Temporal lobe (tissue), 2 donors: Measurements from ENCODE around the genes CDK2AP2 and GAL.

GRCh38 chr11:67418225-67419561 lies 3.2 kb downstream of the CARNS1 start:
- RAMPAGE, long total RNA = no peak

- RAMPAGE, long total RNA = no peak
These were observed at the start of gene CDK2AP2 for GRCh38 chr11:67507156-67508306. Gene CDK2AP2, minus strand, starts transcription at chr11:67508162.

- RAMPAGE, long total RNA = no peak
These were observed 4.3 kb downstream of the NDUFV1 start for GRCh38 chr11:67610883-67611644.

GRCh38 chr11:67711152-67711598 lies 36.8 kb upstream of the ALDH3B2 start:
- RAMPAGE, long total RNA = no peak

DNA sequence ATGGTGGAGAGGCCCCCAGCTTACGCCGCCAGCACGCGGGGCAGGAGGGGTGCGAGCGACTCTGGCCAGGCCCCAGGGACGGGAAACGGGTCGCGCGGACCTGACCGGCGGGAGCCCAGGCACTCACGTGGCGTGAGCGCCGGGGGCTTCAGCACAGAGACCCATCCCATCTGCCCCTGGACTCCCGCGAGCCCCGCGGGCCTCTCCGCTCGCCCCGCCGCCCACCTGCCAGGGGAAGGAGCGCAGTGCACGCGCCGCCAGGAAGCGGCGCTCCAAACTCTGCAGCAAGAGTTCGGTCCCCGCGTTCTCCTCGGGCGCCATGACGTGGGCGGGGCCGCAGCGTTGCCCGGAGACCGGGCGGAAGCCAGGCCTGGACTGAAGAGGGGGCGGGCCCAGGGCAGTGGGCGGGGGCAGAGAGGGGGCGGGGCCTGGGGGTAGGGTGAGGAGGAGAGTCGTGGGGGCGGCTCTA lies 130.6 kb upstream of the ALDH3B2 start:
- RAMPAGE, long total RNA = no peak

DNA sequence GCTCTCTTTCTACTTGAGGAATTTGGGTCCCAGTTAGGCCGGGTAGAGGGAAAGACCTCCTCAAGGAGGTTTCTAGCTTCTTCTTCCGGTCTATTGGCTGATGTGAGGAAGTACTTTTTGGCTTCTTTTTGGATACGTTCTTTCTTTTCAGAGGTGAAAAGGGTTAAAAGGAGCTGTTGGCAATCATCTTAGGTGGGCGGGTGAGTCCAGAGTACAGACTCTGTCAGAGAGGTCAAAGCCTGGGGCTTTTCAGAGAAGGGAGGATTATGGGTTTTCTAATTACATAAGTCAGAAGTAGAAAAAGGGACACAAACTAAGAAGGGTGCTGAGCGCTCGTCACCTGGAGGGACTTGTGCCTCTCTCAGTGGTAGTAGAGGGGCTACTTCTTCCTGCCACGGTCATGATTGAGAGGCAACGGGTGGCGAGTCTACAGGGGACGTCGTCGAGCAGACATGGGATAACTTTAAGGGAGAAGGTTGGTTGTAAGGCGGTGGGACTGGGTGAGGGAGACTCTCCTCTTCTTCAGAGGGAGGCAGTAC lies 117.6 kb downstream of the UNC93B1 start:
- RAMPAGE, long total RNA = no peak

- RAMPAGE, long total RNA = no peak
These were observed 83.3 kb downstream of the UNC93B1 start for GRCh38 chr11:67920602-67920964.

GRCh38 chr11:67997374-67998057 lies 6.4 kb downstream of the UNC93B1 start:
- RAMPAGE, long total RNA = no peak

DNA sequence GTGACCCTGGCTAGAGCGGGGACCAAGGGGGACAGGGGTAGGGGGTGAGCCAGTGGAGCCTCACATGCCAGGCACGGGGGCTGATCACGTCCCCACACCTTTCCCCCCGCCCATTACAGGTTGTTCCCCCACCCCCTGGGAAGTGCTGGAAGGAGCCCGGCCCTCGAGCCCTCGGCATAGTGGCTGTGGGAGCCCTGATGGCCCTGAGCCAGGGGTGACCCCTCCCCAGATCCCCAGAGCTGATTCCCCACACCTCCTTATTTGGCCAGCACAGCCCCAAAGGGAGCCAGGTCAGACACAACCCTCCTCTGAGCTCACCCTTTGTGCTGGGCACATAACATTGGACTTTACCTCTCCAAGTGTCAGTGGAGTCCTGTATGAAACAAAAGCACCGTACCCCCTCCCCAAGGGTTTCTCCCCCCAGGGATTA lies 863 bp downstream of the TCIRG1 start:
- RAMPAGE, long total RNA = no peak

DNA sequence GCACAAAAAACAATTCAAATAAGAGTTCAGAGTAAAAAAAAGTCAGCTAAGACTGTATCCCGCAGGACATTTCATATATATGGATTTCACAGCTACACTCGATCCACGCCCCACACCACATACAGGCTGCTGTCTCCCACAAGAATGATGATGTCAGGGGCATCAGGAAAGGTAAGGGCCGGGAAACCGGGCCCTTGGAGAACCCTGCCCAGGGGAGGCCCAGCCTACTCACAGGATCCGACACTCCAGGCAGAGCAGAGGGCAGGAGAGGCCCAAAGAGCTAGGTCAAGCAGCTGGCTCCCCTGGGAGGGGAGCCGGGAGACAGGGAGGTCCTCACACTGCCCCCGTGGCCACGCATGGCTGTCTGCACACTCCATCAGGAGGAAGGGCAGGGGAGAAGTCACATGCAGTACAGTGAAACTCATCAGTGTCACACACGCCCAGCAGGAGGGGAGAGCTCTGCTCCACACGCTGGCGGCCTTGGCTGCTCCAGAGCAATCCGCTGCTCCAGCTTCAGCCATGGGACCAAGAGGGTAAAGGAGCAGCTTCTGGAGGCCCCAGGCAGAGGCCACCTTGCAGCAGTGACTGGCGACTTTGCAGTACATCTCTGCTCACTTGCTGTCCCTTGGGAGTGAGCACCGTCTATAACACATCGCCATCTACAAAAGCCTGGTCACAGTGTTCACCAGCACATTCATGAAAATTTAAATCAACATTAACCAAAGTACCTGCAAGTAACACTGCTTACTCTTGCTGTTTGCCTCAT lies 14.3 kb downstream of the TCIRG1 start:
- RAMPAGE, long total RNA = no peak

GRCh38 chr11:68342317-68343352 lies 30.2 kb downstream of the LRP5 start:
- RAMPAGE, long total RNA = no peak

GRCh38 chr11:68411491-68412190 lies 48.9 kb upstream of the PPP6R3 start:
- RAMPAGE, long total RNA = no peak

GRCh38 chr11:68469903-68470699 lies 9.5 kb downstream of the PPP6R3 start:
- RAMPAGE, long total RNA = no peak

GRCh38 chr11:68579674-68580333 lies 104.5 kb upstream of the GAL start:
- RAMPAGE, long total RNA = no peak

DNA sequence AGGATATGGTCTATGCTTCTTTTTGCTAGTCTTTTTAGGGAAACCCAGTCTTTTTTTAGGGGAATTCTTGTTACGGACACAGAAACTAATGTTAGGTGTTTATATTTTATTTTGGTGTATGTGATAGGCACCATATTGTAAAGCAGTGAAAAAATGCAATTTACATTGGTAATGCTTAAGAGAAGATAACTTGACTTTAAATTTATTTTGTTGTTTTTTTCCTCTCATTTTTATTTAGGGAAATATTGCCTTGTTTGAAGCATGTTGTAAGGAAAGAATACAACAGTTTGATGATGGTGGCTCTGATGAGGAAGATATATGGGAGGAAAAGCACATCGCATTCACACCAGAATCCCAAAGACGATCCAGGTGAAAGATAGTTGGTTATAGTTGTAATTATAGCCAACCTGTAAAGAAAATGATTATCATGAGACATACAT lies 93.0 kb upstream of the GAL start:
- RAMPAGE, long total RNA = no peak

DNA sequence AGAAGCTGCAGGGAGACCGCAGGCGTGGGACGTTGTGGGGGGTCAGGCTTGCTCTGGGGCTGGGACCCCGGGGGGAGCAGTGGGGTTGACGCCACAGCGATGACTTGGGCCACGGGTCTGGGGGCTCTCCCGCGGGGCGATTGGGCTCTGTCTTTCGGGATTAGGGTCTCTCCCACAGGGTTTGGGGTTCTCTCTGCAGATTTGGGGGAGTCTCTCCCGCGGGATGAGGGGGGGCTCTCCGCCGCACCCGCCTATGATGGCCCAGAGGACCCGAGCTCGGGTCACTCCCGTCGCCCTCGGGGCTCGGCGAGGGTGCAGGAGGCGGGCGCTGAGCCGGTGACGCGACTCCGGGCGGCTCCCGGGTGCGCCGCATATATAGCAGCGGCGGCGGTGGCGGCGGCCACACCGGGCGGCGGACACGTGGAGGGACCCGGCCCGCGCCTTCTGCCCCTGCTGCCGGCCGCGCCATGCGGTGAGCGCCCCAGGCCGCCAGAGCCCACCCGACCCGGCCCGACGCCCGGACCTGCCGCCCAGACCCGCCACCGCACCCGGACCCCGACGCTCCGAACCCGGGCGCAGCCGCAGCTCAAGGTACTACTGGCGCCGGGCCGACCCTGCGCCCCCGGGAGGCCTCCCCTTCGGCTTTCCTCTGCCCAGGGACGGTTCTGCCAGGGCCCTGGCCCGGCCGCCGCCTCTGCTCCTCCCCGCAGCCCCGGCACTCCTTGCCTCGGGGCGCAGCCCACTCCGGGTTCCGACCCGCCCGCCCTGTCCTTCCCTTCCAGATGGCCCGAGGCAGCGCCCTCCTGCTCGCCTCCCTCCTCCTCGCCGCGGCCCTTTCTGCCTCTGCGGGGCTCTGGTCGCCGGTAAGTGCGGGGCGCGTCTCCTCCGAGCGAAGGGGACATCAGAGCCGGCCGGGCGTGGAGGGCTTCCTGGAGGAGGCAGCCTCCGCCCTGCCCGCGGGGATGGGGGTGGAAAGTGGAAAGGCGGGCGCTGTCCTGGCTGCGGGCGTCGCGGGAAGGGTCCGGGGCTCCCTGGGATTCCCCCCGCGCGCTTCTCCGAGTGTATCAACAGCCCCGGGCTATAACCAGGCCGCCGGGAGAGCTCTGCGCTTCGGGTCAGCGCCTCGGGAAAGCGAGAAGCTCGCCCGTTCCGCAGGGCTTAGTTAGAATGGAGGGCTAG lies at the start of gene GAL:
Gene GAL (plus strand): TSS at position 403 of the 1,179 bp plus-strand sequence.
- RAMPAGE, long total RNA = no peak

DNA sequence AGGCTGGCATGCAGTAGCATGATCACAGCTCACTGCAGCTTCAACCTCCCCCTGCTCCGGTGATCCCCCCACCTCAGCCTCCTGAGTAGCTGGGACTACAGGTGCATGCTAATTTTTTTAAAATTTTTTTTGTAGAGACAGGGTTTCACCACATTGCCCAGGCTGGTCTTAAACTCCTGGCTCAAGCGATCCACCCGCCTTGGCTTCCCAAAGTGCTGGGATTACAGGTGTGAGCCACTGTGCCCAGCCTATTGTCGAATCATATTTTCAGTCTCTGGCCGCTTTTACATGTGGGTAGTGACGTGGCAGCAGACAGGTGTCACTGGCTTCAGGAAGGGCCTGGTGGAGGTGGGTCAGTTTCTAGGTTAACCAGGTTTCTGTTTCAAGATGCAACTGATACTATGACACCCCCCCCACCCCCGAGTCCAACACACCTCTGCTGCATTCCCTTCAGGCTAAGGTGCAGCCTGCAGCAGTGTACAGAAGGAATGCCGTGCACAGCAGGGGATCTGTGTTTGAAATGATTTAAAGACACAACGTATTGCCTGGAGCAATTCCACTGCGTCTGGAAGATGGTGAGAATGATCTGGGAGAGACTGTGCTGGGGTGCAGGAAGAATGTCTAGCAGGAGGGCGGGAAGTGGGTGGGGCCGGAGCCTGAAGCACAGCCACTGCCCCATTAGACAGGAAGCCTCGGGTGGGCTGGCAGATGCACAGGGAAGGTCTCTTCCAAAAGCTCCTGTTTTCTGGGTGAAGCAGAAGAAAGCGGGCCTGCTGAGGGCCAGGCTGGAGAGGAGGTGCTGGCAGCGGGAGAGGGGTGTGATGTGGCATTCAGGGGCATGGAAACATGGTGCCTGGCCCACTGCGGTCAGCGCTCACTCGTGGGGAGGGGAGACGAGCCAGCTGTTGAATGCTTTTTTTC lies 11.8 kb upstream of the TESMIN start:
- RAMPAGE, long total RNA = no peak

GRCh38 chr11:68780840-68781400 lies 29.6 kb upstream of the TESMIN start:
- RAMPAGE, long total RNA = no peak

DNA sequence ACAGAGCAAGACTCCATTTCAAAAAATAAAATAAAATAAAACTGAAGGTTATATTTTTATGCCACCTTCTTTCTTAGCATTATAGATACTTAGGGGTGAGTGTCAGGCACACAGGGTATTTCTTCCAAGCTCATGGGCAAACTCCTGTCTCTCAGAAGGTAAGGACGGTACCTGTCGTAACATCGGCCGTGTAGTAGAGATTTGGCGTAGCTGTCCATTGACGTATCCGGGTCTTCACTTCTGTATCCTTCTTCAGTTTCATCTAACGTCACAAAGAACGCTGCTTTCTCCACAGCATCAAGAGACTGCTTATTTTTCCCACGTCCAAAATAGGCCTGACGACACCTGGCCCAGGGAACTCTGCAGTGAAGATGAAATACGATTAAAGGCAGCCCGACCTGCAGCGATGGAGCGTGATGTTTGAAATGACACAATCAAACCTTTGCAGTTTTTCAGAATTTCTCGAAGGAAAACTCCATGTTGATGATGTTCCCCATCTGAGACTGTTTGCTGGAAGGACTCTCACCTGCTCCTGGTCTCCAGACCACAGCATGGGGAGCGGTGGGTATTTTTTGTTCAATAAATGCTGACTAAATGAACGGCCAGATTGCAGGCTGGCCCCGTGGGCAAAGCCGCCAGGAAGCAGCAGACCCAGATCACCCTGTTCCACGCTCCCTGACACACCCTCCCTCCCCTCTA lies 30.4 kb upstream of the TESMIN start:
- RAMPAGE, long total RNA = no peak

- RAMPAGE, long total RNA = no peak
These were observed 34.3 kb downstream of the CPT1A start for GRCh38 chr11:68807404-68807748.